Skeletal muscle tissue (tissue), 7 donors: ENCODE results near the gene DOK4.

DNA sequence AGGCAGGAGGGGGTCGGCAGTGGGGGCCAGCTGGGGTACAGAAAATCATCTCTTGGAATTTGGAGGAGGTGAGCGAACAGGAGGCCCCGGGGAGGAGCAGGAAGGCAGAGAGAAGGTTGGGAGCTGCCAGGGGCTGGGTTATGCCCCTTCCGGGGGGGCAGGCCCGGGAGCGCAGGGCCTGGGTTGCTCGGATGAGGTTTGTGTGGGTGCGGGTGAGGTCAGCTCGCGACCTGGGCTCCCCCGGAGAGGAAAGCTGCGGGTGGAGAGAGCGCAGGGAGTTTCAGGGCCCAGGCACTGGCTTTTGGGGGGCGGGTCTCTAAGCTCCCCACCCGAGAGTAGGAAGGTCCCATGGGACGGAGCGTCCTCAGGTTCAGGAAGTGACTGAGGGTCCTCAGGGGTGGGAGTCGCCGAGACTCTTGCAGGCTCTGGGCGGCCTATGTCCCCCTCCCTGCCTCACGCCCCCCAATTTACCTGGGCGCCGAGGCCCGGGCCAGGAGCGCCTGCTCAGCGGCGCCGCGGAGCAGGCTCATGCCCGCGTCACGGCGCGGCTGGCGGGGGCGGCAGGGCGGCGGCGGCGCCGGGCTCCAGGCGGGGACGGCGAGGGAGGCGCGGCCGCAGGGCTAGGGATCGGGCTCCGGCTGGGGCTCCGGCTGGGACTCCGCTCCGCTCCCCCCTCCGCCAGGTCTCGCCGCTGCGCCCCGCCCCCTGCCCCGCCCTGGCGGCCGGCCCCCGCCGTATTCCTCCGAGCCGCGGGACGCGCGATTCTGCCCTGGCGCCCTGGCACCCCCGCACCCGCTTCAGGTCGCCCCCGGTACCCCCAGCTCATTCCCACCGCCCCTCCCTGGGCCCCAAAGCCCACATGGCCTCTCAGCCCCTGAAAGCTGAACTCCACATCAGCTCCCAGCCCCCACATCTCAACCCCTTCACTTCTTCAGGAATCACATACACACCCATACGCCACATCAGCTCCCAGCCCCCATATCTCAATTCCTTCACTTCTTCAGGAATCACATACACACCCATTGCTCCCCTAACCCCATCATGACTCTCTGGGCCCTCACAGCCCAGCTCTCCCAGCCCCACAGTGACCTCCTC lies at the start of gene DOK4:
Gene DOK4, minus strand, starts transcription at position 660 of the 1,095 bp plus-strand sequence.
- PRO-cap, 3 experiments = peak in 2 of 3 experiments; most common plus-strand start position 587 of the sequence (in 1); most common minus-strand start position 640 of the sequence (in 1)
- RAMPAGE, long total RNA = no peak
- RRBS, 2 experiments = 2 to 4% methylated on average over 48 to 52 of the region's 75 CpGs

GRCh38 chr16:57525579-57526409 lies 10.6 kb downstream of the CCDC102A start:
- PRO-cap, 3 experiments = no peak in any of the 3 experiments
- RAMPAGE, long total RNA = no peak
- RRBS, 2 experiments = no CpG with 5 or more reads among the region's 22 CpGs

DNA sequence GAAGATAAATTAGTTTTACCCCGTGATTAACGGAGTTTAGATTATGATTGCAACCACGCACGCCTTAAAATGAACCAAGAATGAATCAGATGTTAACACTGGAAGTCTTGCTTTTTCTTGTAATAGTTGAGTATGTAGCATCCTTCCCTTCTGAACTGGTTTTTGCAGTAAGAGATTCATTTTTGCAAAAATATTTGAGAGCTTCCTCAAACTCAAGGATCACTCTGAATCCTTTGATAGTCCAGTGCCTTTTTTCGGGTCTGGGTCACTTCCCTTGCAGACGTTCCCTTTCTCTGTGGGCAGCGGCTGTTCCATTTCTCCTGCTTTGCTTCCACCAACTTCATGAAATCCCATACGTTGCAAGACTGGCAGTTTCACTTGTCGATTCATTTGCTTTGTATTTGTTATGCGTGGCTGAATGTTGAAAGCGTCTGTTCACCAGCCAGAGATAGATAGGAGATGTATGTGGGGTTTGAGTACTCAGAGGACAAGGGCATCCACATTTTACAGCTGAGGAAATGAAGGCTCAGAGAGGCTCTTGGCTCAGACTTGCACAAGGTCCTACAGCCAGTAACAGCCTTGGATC lies 1.1 kb upstream of the CCDC102A start:
- PRO-cap, 3 experiments = no peak in any of the 3 experiments
- RAMPAGE, long total RNA = no peak
- RRBS, 2 experiments = no CpG with 5 or more reads among the region's 11 CpGs

DNA sequence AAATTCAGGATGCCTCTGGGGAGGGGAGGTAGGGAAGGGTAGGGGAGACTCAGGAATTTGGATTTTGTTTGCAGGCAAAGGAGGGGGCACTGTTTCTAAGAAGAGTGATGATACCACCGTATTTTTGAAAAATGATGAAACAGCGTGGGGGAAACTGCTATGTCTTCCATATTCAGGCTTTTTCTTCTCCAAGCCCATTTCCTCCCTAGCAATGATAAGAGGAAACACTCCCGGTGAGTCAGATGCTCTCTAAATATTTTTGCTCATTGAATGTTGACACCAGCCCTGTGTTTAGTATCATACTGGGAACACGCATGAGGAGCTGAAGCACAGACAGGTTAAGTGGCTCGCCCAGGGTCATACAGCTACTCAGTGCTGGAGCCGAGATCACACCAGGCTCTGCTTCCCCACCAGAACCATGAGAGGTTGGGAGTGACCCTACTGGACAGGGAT lies 37.9 kb upstream of the ADGRG1 start:
- PRO-cap, 3 experiments = no peak in any of the 3 experiments
- RAMPAGE, long total RNA = no peak
- RRBS, 2 experiments = no CpG with 5 or more reads among the region's 6 CpGs

- PRO-cap, 3 experiments = peak in 2 of 3 experiments; most common minus-strand start chr16:57631539 (in 2)
- RAMPAGE, long total RNA = no peak
- RRBS, 2 experiments = no CpG with 5 or more reads among the region's 10 CpGs
Observed at GRCh38 chr16:57631425-57631956, 3.1 kb downstream of the ADGRG1 start.

GRCh38 chr16:57634175-57634814 lies 5.9 kb downstream of the ADGRG1 start:
- PRO-cap, 3 experiments = no peak in any of the 3 experiments
- RAMPAGE, long total RNA = no peak
- RRBS, 2 experiments = no CpG with 5 or more reads among the region's 8 CpGs

- PRO-cap, 3 experiments = no peak in any of the 3 experiments
- RAMPAGE, long total RNA = no peak
- RRBS, 2 experiments = under 1% methylated on average over 5 of the region's 21 CpGs; no CpG with 5 or more reads in 1 of the 2 experiments
Observed at GRCh38 chr16:57638993-57639627, 10.7 kb downstream of the ADGRG1 start.

DNA sequence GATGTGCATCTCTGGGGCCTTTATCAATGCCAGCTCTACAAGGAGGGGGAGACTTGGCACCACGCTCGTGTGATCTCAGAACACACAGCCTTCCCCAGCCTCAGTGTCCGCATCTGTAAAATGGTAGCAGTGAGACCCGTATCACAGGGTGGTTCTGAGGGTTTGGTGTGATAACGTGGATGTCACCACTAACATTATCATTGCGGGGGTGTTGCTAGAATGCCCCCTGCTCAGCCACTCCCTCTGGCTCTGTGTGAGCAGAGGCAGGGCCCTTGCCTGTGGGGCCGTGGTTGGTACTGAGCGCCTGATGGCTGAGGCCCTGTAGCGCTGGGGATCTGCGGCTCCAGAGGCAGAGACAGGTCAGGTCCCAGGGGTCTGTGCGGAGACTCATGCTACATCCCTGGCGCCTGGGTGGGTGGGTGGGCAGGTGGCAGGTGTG lies 18.2 kb downstream of the ADGRG1 start:
- PRO-cap, 3 experiments = no peak in any of the 3 experiments
- RAMPAGE, long total RNA = no peak
- RRBS, 2 experiments = no CpG with 5 or more reads among the region's 12 CpGs

GRCh38 chr16:57703812-57704211 lies 9.2 kb downstream of the DRC7 start:
- PRO-cap, 3 experiments = no peak in any of the 3 experiments
- RAMPAGE, long total RNA = no peak
- RRBS, 2 experiments = no CpG with 5 or more reads among the region's 7 CpGs

GRCh38 chr16:57758417-57759030 lies 23.0 kb downstream of the KATNB1 start:
- PRO-cap, 3 experiments = no peak in any of the 3 experiments
- RAMPAGE, long total RNA = no peak
- RRBS, 2 experiments = 69% methylated on average over 2 of the region's 22 CpGs; no CpG with 5 or more reads in 1 of the 2 experiments

GRCh38 chr16:57764070-57764723 lies 28.6 kb downstream of the KATNB1 start:
- PRO-cap, 3 experiments = peak in 1 of 3 experiments; most common plus-strand start chr16:57764443 (in 1); most common minus-strand start chr16:57764351 (in 1)
- RAMPAGE, long total RNA = no peak
- RRBS, 2 experiments = no CpG with 5 or more reads among the region's 13 CpGs

GRCh38 chr16:57797489-57798381 lies 4.6 kb downstream of the KIFC3 start:
- PRO-cap, 3 experiments = peak in 2 of 3 experiments; most common plus-strand start chr16:57797708 (in 1); most common minus-strand start chr16:57797632 (in 1)
- RAMPAGE, long total RNA = no peak
- RRBS, 2 experiments = 28 to 42% methylated on average over 21 of the region's 49 CpGs

DNA sequence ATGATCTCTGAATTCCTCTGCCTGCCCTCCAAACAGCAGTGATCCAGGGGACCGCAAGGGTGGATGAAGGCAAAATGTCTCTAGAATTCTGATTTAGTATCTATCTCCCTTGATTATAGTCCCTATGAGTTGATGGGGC lies 1.4 kb upstream of the KIFC3 start:
- PRO-cap, 3 experiments = no peak in any of the 3 experiments
- RAMPAGE, long total RNA = no peak
- RRBS, 2 experiments = no CpG with 5 or more reads among the region's 1 CpG

- PRO-cap, 3 experiments = no peak in any of the 3 experiments
- RAMPAGE, long total RNA = no peak
- RRBS, 2 experiments = under 1 to 6% methylated on average over 3 to 4 of the region's 6 CpGs
Observed at GRCh38 chr16:57863309-57864053, 61.2 kb upstream of the KIFC3 start.

DNA sequence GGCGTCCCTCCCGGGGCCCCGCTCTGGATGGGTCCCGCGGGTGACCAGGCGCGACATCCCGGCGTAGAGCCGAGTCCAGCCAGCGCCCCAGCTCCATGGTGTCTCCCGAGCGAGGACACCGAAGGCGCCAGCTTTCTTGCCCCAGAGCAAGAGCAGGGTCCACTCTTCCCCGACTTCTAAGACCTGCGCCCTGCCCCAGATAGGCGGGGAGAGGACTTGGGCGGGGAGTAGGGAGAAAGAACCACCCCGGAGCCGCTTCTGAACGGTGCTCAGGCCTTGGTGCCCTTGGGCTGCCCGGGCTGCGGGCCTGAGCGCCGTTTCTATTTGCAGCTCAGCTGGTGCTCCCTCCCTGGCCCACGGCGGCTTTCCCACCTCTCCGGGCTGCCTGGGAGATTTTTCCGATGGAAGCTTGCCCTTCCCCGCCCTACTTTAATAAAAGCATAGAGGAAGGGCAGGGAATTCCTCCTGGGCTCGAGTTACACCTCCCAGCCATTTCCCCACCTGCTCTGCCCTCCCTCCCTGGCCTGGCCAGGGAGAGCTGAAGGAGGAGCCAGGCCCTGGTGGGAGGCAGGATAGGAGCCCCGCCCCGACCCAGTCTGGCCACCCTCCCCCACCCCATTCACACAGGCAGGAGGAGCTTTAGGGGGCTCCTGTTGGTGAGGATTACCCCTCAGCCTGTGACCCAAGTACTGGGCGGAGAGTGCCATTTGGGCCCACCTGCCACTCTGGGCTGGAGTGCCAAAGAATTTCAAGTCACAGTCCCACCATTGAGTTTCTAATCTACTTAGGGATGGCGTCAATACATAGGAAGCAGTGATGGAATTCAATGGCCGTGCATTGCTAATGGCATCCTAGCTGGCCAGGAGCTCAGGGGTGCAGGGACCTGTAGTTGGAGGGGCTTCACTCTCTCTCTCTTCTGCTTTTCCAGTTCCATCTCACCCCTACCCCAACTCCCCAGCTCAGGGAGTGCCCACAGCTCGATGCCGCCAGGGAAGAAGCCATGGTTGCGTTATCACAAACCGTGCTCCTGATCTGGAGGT lies 2.0 kb downstream of the MMP15 start:
- PRO-cap, 3 experiments = peak in 1 of 3 experiments; most common minus-strand start position 367 of the sequence (in 1)
- RAMPAGE, long total RNA = no peak
- RRBS, 2 experiments = 3 to 4% methylated on average over 18 of the region's 41 CpGs

DNA sequence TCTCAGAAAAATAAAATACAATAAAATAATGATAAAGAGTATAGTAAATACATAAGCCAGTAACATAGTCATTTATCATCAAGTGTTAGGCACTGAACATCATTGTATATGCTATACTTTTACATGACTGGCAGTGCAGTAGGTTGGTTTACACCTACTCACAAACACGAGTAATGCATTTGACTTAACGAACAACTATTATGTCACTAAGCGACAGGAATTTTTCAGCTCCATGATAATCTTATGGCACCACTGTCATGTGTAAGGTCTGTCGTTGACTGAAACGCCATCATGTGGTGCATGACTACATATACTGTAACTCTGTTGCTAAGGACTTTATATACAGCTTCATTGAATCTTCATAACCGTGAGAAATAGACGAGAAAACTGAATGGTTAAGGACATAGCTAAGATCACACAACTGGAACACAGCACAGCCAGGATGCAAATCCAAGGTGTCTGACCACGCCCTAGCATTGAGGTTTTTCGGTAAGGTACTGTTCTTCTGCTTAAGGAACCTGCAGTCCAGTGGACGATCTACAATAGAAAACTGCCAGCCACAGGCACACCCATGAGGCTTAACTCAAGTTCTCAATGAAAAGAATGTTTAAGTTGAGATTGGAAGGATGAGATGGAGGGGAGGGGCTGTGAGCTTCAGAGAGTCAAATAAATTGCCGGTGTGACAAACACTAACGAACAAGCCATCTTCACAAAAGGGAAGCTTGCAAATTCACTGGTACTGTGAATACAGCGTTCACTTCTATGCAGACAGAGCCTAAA lies 3.3 kb downstream of the CFAP20 start:
- PRO-cap, 3 experiments = no peak in any of the 3 experiments
- RAMPAGE, long total RNA = no peak
- RRBS, 2 experiments = no CpG with 5 or more reads among the region's 13 CpGs

GRCh38 chr16:58160404-58161650 lies 31.6 kb upstream of the CFAP20 start:
- PRO-cap, 3 experiments = no peak in any of the 3 experiments
- RAMPAGE, long total RNA = no peak
- RRBS, 2 experiments = no CpG with 5 or more reads among the region's 13 CpGs

GRCh38 chr16:58462707-58463913 lies 36.8 kb upstream of the NDRG4 start:
- PRO-cap, 3 experiments = peak in 1 of 3 experiments; most common minus-strand start chr16:58463583 (in 1)
- RAMPAGE, long total RNA = no peak
- RRBS, 2 experiments = 2 to 5% methylated on average over 45 to 46 of the region's 117 CpGs

- PRO-cap, 3 experiments = no peak in any of the 3 experiments
- RAMPAGE, long total RNA = no peak
- RRBS, 2 experiments = no CpG with 5 or more reads among the region's 6 CpGs
Observed at GRCh38 chr16:58465462-58465657, 34.6 kb upstream of the NDRG4 start.

DNA sequence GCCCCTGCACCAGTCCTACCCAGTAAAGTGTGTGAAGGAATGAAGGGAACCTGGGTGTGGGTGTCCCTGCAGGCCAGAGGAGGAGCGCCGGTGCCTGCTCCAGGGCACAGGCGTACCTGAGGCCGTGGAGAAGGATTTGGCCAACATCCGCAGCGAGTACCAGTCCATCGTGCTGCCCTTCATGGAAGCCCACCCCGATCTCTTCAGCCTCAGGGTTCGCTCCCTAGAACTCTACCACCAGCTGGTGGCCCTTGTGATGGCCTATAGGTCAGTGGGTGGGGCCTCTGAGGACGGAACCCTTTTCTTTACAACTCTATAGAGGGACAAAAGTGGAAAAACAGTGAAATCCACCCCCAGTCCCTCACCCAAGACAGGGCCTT lies 1.1 kb downstream of the SETD6 start:
- PRO-cap, 3 experiments = no peak in any of the 3 experiments
- RAMPAGE, long total RNA = no peak
- RRBS, 2 experiments = no CpG with 5 or more reads among the region's 10 CpGs